Gallbladder (tissue), 1 donor: Measurements from ENCODE around the gene ARGLU1.

DNA sequence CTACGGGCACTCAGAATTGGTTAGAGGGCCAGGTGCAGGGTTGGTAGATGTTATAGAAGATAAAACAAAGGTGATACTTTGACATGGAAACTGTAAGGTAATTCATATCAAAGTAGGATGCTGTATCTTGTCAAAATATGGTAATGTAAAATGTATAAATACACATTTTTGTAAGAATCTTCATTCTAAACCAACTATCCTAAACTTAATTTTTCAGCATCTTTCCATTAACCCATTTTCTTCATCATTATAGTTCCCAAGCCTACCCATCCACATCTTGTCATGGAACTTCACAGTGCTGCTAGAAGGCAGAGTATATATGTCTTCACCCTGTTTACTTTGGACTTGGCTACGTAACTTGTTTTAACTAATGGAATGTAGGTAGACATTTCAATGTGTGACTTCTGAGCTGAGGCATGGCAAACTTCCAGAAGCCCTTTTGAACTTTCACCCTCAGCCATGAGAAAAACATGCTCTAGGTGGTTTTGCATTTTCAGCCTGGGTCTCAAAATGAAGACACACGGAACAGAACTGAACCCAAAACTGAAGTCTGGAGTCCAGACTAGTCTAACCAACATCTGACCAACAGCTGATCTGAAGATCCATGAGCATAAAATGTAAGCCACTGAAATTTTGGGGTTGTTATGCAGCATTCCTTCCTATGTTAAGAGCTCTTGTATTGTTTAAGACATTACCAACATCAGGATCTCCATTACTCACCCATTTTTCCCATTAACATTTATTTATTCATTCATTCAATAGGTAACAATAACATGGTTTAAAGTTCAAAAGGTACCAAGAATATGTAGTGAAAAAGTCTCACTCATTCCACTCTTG lies 3.1 kb downstream of the TEX30 start:
- PRO-cap = no peak

- PRO-cap = no peak
Observed at GRCh38 chr13:102788623-102789090, 10.1 kb downstream of the POGLUT2 start.

- PRO-cap = bidirectional peak, plus-strand start at chr13:102800366, minus-strand start at chr13:102800292
Observed at GRCh38 chr13:102800119-102800873, 1.4 kb downstream of the BIVM start.

DNA sequence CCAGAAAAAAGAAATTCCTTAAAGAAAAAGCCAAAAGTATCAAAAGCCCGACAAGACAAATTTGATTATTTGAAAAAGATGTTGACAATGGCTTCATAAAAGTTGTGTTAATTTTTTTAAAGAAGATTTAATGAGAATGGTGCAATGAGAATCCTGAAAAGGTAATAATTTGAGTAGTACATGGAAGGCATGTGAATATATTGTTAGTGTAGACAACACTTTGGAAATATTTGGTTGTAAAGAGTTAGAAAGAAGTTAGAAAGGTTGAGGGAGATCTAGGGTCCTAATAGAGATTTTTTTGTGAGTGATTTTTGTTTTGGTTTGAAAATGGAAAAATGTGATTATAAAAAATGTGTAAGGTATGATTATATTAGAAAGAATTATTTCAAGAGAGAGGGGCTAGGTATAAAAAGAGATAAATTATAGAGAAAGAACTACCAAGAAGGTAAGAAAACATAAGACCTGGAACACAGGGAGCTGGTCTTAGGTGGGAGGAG lies 643.3 kb upstream of the DAOA start:
- PRO-cap = no peak

GRCh38 chr13:106156414-106157081 lies 378.9 kb downstream of the EFNB2 start:
- PRO-cap = no peak

DNA sequence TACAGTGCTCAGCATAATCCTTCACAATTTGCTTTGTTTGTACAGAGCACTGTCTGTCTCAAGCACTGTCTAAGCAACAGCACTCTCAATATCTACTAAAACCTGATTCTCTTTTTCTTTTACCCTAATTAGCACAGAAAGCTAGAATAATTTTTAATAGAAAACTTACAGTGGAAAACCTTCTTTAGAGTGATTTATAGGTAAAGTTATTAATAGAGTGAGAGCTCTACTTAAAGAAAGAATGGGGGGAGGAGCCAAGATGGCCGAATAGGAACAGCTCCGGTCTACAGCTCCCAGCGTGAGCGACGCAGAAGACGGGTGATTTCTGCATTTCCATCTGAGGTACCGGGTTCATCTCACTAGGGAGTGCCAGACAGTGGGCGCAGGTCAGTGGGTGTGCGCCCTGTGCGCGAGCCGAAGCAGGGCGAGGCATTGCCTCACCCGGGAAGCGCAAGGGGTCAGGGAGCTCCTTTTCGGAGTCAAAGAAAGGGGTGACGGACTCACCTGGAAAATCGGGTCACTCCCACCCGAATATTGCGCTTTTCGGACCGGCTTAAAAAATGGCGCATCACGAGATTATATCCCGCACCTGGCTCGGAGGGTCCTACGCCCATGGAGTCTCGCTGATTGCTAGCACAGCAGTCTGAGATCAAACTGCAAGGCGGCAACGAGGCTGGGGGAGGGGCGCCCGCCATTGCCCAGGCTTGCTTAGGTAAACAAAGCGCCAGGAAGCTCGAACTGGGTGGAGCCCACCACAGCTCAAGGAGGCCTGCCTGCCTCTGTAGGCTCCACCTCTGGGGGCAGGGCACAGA lies 322.0 kb downstream of the EFNB2 start:
- PRO-cap = no peak

- PRO-cap = no peak
Observed at GRCh38 chr13:106347999-106348386, 187.5 kb downstream of the EFNB2 start.

DNA sequence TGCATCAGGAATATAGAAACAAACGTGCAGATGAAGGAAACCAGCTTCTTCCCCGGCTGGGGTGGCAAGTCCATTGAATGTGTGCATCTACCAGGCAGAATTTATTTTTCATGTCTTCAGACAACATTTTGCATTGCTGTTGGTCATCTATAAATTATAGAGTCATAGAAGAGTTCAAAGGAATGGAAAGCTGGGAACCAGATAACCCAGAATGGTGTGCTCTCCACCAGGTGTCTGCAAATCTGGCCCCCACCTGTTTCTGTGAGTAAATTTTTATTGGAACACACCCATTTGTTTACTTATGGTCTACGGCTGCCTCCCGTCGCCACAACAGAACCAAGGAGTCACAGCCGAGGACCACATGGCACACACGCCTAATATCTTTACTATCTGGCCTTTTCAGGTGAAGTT lies 58.3 kb downstream of the EFNB2 start:
- PRO-cap = no peak

DNA sequence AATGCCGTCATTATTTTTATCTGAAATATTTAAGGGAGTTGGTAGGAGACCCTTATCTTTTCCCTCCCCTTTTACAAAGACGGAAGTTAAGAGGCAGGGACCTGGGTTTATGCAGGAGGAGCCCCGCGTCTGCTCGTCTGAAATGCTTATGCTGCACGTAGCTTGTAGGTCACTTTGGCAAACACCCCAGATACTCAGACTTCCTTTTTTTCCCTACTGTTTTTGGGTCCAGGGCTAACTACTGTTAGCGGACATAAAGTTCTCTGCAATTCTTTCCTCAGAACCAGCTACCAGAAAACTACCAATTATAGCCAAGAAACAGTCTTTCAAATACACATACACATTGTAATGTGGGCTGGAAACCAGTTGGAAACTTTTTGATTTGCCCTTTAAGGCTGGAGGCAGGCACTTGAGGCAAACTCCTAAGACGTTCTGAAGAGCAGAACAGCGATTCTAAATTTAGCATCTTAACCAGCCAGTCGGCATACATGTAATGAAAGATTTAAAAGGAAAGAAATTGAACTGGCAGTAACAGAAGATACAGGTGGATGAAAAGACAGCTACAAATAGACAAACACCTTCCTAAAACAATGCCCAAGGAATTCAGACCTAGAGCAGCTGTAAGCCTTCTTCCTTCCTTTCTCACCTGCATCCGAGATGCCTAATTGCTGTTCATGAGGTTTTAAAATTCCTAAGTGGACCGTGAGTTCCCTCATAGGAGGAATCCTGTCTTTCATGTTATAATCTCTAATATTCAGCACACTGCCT lies 50.6 kb downstream of the EFNB2 start:
- PRO-cap = no peak

- PRO-cap = no peak
Observed at GRCh38 chr13:106530262-106531144, 5.0 kb downstream of the EFNB2 start.

- PRO-cap = no peak
Observed at GRCh38 chr13:106532919-106533533, 2.4 kb downstream of the EFNB2 start.

GRCh38 chr13:106556932-106558024 lies 10.7 kb downstream of the ARGLU1 start:
- PRO-cap = unidirectional peak, minus-strand start at chr13:106557617

DNA sequence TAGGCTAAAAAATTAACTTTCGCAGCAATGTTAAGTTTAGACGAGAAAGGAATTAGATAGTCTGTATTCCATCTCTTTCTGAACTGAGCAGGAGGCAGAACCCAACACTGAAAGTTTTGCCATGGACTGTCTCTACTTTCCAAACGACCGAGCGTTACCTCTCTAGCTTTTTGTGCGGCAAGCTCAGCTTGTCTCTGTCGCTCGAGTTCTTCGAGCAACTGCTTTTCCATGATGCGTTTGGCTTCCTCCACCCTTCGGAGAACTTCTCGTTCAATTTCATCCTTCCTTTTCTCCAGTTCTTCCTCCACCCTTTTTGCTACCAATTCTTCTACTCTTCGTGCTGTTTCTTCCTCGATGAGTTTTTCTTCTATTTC lies 8.7 kb downstream of the ARGLU1 start:
- PRO-cap = no peak

DNA sequence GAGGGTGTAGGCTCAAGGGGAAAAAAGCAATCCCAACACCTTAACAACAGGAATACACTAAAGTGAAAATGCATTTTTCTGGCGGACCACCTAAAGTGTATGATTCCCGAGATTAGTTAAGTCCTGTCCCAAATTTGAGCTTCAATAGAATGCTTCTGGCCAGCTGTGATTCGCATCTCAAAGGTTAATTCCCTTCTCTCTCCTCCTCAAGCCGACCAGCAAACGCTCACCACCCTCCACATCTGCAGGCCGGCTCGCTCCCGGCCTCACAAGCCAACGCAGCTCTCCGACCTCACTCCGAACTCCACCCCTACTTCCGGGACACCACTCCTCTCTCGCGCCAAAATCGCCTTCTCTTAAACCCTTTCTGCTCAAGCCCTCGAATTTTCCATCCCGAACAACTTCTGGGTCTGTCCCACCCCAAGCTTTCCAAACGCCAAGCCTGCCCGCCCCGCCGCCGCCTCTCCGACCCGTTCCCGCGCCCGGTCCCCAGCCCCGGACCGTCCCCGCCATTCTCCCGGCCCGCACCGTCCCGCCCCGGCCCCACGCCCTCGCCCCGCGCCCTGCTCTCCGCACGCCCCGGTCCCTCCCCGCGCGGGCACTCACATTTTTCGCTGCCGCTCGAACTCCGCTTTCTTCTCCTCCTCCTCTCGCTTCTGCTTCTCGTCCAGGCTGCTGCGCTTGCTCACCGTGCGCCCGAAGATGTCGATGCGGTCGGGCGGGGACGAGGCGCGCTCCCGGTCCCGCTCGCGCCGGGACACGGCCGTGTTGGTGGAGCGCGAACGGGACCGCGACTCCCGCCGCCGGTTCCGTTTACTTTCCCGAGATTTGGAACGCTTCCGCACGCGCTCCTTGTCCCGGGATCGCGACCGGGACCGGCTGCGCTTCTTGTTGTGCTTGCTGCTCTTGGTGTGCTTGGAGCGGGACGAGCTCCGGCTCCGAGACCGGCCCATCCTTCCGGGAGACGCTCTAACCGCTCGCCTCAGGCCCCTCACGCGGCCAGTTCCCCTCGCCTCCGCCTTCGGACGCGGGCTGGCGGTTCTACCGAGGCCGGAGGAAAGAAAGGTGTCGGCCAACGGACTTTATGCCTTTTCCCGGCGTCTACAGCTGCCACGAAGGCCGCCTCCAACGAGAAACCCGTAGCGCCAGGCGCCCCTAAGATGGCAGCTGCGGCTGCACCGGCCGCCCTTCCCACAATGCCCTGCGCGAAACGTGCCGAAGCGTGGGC lies at the start of gene ARGLU1:
TSS of gene ARGLU1 (minus strand) at position 1,171 of the 1,228 bp plus-strand sequence.
- PRO-cap = bidirectional peak, plus-strand start at position 295 of the sequence, minus-strand start at position 244 of the sequence; bidirectional peak, plus-strand start at position 727 of the sequence, minus-strand start at position 677 of the sequence; unidirectional peak, minus-strand start at position 927 of the sequence; bidirectional peak, plus-strand start outside the sequence, minus-strand start at position 1,198 of the sequence

- PRO-cap = no peak
Observed at GRCh38 chr13:106586878-106587087, 18.8 kb upstream of the ARGLU1 start.

DNA sequence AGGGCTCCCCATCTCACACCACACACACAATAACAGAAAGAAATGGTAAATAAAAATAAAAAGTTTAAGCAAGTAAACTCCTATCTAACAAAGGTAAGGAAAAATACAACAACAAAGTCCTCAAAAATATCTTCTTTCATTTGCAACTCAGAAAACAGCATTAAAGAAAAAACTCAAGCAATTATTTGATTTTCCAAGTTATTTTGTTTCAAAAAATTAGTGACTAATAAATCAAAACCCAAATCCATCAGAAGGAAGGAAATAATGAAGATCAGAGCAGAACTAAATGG lies 213.6 kb downstream of the NALF1 start:
- PRO-cap = no peak

DNA sequence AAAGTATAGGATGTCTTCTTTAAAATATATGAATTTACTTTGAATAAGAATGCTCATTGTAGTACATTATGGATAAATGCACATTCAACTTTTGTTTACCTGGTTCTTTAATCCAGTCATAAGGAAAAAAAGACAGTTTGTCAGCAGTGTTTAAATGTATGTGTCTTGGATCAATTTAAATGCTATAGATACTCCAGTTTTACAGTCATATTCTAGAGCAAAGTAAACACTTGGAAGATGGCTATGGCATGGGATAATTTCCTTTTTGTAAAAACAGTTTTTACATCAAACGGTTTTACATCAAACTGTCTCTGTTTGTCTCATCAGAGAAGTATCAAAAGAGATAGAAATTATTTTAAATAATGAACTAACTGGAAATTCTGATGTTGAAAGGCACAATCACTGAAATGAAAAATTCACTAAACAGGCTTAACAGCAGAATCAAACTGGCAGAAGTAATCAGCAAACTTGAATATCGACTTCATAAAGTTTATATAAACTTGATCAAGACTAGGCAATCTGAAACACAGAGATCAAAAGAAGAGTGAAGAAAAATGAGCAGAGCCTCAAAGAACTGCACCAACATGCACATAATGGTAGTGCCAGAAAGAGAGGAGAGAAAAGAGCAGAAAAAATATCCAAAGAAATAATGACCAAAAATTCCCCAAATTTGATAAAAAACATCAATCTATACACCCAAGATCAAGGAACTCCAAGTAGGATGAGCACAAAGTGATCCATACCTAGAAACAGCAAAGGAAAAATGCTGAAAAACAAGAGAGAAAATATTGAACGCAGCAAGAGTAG lies 25.1 kb downstream of the ABHD13 start:
- PRO-cap = no peak

DNA sequence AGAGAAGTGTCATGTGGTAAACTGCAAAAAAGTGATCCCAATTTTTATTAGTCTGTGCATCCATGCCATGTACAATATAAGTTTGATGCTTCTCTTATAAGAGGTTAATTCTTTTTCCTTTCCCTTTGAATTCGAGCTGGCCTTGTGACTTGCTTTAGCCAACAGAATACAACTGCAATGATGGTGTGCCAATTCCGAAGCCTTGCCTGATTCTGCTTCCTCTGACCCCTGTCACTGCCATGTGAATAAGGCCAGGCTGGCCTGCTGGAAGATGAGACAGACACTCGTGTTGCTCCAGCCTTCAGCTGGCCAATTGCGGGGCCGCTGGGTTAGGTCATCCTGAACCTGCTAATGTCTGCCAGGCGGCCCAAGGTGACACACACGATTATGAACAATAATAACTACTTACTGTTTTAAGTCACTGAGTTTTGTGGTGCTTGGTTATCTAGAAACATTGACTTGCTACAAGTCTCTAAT lies 352.0 kb downstream of the MYO16 start:
- PRO-cap = no peak

- PRO-cap = no peak
Observed at GRCh38 chr13:109309858-109310612, 476.3 kb downstream of the IRS2 start.

DNA sequence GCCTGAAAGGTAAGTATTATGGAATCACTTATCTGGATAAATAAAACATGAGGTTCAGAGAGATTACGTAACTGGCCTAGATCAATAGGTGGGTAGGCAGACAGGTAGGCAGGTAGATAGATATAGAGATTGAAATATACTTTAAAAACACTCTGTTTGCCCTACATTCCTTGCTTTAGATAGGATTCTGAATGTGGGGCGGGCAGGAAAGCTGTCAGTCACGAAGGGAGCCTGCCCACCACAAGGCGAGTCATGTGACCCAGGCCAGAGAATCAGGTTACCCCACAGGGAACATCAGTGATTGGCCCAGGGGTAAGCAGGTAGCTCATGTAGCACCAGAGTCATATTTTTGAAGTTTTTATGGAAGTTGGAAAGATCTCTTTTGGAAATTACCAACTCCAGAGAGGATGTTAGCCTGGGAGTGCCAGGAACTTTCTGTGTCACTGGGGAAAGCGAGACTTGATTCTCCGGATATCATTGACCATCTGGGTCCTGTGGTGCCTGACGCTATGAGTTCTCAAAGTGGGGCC lies 60.4 kb downstream of the IRS2 start:
- PRO-cap = no peak